AG04450 (cell line): ENCODE measurements around a stretch of chr16.

DNA sequence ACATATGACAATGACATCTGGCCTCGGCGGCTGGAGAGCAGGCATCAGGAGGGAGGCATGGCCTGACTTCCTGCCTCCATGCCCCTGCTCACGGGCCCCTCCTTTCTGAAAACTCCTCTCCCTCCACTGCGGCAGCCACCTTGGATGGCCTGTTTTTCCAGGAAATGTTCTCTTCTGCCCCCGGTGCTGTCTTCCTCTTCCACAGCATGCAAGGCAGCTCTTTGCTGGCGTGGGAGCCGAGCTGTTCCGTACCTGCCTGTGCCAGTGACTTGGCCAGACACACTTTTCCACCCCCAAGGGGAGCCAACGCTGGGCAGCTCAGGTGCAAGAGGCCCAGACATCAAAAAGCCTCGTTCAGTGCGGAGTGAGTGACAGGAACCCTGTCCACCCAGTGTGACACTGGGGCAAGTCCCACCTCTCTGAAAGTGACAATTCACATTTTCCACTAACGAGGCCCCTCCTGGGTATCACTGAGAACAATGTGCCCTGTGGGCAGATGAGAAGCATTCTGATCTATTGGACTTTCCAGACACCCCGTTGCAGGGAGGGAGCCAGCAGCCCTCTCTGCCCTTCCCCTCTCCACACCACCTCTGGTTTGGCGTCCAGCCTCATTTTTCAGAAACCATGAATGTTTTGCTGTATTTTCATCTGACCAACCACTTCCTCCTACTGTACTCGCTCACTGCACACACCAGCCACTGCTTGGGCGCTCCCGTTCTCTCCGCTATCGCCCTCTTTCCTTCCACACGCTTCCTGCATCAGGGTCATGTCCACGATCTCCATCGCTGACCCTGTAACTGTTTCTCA is 31.1 kb downstream of the NSMCE1 start:
- CAGE, long polyA plus RNA, result no peak
- RRBS, result no CpG with 5 or more reads among the region's 22 CpGs

DNA sequence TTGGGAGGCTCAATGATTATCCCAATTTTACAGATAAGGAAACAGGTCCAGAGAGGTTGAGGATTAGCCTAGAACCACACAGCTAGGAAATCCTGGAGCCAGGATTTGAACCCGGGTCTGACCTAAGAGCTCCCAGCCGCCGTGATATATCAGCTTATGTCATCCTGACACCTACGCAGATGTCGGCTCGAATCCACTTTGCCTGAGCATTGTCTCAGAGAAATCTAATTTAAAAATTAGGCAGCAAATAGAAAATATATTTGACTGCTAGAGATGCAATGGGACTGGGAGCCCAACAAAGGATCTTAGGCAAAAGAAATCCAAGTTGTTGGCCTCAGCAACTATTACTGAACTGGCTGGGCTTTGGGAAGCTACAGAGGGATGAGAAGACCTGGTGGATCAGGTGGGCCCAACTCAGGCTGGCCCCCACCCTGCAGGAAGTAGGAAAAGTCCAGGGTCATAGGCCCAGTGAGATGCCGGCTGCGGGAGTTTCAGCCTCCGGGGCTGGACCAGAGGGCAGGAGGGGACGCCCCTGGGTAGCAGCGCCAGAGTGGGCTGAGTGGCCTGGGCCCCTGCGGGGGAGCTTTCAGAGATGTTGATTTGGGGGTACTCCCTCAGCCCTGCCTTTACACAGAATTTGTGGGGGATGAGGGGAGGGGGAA is 35.1 kb upstream of the IL21R start:
- CAGE, long polyA plus RNA, result no peak
- RRBS, result no CpG with 5 or more reads among the region's 12 CpGs

DNA sequence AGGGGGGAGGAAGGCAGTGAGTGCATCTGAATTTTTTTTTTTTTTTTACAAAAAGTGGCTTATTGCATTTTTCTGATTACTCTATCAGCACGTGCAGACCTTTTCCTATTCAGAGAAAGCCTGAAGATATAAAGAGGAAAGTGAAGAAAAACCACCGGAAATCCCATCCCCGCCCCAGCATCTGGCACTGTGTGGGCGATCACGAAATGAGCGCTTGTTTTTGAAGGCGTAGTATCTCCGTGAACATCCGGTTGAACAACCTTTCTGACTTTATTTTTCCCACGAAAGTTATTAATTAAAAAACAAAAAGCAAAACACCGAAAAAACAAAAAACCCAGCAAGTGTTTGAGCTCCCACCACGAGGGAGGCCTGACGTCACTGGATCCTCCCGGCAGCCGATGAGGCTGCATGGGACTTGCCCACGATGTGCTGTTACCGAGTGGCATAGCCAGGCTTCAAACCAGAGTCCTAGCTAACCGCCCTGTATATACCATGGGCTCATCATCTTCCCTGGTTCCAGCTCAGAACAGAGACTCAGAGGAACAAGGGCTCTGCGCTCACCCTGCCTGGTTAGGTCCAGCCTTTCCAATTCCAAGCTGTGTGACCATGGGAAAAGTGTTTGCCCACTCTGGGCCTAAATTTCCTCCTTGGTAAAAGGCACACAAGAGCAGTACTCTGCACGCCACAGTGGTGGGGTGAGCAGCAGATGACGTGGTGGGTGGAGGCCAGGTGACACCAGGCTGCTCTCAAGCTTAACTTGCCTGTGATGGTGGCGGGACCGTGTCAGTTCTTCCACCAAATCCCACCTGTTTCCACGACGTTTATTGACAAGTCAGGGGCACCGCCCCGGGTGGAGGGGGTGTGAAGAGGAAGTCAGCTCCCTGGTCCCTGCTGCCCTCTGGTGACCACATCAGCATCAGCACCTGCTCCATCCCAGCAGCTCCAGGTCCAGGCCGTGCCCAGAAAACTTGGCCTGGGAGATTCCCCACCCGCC is 34.3 kb upstream of the IL21R start:
- CAGE, long polyA plus RNA, result no peak
- RRBS, result 87% methylated on average over 5 of the region's 29 CpGs

- CAGE, long polyA plus RNA, result no peak
- RRBS, result no CpG with 5 or more reads among the region's 17 CpGs
Observed at GRCh38 chr16:27405956-27407054, 4.3 kb downstream of the IL21R start.

DNA sequence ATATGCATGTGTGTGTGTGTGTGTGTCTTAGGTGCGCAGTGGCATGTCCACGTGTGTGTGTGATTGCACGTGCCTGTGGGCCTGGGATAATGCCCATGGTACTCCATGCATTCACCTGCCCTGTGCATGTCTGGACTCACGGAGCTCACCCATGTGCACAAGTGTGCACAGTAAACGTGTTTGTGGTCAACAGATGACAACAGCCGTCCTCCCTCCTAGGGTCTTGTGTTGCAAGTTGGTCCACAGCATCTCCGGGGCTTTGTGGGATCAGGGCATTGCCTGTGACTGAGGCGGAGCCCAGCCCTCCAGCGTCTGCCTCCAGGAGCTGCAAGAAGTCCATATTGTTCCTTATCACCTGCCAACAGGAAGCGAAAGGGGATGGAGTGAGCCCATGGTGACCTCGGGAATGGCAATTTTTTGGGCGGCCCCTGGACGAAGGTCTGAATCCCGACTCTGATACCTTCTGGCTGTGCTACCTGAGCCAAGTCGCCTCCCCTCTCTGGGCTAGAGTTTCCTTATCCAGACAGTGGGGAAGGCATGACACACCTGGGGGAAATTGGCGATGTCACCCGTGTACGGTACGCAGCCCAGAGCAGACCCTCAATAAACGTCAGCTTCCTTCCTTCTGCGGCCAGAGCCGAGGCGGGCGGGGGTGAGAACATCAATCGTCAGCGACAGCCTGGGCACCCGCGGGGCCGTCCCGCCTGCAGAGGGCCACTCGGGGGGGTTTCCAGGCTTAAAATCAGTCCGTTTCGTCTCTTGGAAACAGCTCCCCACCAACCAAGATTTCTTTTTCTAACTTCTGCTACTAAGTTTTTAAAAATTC is 47.7 kb downstream of the IL21R start:
- CAGE, long polyA plus RNA, result no peak
- RRBS, result no CpG with 5 or more reads among the region's 33 CpGs

GRCh38 chr16:27550252-27550986 is 475 bp downstream of the KATNIP start:
- CAGE, long polyA plus RNA, result no peak
- RRBS, result no CpG with 5 or more reads among the region's 15 CpGs

GRCh38 chr16:27894158-27894419 is 169.4 kb downstream of the GSG1L start:
- CAGE, long polyA plus RNA, result no peak
- RRBS, result no CpG with 5 or more reads among the region's 3 CpGs

DNA sequence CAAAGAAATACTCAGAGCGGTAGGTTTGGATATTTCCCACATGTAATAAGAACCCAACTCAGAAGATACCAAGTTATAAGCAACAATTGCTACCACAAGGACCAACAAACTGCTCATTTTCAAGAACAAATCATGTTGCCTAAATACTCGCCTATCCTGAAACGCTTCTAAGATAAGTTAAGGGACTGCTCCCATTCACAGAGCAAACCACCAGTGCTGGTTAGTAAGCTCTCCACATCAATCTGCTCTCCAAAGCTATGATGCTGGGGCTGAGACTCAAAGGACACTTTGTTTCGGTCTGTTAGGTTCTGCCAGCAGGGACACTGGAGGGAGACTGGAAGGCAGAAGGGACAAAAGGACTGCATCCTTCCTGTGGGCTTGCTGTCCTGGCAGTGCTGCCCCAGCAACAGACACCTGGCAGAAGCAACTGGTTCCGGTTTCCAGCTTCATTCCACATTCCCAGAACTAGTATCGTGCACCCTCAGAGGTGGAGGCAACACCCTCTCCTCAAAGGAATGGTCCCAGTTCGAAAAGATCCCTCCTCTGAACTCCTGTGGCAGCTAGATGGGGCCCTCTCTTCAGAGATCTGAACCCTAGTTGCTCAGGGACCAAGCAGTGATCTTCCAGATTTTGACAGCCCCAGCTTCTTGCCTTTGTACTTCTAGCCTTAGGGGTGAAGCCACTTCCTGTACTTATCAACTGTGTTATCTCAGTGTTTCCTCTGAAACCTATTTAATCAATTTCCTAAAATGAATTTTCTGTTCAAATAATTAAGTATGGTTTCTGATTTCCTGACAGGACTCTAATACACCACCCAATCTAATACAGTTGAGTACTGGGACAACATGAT is 73.4 kb upstream of the GSG1L start:
- CAGE, long polyA plus RNA, result no peak
- RRBS, result no CpG with 5 or more reads among the region's 7 CpGs

DNA sequence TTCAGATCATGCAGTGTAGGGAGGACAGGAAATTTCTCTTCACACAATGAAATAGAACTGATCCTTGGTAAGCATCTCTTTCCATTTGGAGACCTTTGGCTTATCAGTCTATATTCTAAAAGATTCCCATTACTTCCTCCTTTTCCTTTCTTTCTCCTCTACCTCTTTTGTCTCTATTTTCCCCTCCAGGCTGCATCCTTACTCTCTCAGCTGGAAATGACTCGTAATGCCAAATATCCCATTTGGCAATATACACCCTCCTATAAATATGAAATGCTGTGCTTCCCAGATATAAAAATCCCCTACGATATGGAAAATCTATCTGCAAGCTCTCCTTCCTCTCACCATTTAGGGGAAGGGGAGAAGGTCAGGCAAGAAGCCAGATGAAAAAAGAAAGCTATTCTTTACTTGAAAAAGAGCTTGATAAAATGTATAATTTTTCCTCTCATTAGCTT is 40.0 kb downstream of the XPO6 start:
- CAGE, long polyA plus RNA, result no peak
- RRBS, result no CpG with 5 or more reads among the region's 2 CpGs

GRCh38 chr16:28192768-28193473 is 18.8 kb downstream of the XPO6 start:
- CAGE, long polyA plus RNA, result no peak
- RRBS, result no CpG with 5 or more reads among the region's 10 CpGs

- CAGE, long polyA plus RNA, result no peak
- RRBS, result no CpG with 5 or more reads among the region's 12 CpGs
Observed at GRCh38 chr16:28311993-28312278, 19.6 kb downstream of the SBK1 start.

DNA sequence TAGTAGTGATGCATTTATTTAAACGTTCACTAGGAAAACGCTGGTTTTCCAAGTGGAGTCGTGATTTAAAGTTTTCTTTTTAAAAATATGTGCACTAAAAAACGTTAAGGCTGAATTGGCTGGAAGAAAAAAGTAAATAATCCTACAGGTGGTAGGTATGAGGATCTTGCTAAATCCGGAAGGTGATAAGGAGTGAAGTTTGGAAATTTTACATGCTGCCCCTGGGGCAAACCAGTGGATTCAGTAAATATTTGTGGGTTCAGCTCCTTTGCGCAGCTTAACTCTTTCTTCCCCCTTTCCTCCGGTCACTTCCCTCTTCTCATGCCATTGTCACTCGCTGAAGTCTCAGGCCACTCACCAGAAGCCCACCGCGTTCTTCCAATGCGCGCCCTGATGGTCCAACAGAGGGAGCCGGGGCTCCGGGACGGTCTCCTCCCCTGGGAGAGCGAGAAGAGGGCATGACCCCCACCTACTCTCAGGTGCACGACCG is 705 bp downstream of the CLN3 start:
- CAGE, long polyA plus RNA, result no peak
- RRBS, result 4% methylated on average over 11 of the region's 18 CpGs

DNA sequence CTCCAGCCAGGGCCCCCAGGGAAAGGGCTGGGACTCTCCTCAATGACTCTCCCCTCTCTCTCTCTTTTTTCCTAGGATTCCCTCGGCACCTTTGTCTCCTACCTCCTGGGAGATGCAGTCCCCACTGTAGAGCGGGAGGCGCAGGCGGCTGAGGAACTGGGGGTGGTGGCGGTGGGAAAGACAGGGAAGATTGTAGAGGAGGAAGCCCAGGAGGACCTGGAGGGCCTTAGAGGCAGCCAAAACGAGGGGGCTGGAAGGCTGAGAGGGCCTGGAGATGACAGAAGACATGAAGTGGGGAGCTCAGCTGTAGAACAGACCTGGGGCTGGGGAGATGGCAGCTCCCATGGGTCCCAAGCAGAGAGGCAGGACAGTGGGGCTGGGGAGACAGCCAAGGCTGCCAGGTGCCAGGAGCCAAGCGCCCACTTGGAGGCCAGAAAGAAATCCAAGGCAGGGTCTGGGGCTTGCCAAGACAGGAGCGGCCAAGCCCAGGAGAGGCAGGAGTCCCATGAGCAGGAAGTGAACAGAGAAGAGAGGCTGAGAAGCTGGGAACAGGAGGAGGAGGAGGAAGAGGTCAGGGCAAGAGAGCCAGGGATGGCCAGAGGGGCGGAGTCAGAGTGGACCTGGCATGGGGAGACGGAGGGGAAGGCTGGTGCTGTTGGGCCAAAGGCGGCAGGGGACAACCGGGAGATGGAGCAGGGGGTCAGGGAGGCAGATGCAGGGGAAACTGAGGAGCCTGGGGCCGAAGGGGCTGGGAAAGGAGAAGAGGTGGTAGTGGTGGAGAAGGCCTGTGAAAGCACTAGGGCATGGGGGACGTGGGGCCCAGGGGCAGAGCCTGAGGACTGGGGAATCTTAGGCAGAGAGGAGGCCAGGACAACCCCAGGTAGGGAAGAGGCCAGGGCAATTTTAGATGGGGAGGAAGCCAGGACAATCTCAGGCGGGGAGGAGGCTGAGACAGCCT is 860 bp downstream of the APOBR start:
- CAGE, long polyA plus RNA, result no peak
- RRBS, result no CpG with 5 or more reads among the region's 15 CpGs

DNA sequence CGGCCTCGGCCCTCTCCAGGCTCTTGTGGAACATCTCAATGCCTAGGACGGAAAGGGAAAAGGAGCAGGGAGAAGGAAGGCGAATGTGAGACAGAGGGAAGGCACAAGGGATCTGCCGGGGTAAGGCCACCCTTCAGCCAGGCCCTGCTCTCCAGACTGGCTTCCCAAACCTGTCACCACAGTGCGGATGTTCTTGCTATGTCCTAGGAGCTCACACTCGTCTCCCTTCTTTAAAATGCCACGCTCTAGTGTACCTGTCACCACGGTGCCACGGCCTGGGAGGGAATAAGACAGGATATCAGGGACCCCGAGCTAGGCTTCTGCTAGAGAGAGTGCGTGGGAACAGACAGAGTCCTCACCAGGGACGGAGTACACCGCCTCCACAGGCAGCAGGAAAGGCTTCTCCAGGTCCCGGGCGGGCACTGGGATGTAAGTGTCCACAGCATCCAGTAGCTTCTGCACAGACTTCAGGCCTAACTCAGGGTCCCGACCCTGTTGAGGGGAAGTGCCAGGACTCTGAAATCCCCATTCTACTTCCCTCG is 2.0 kb downstream of the TUFM start:
- CAGE, long polyA plus RNA, result no peak
- RRBS, result no CpG with 5 or more reads among the region's 18 CpGs

DNA sequence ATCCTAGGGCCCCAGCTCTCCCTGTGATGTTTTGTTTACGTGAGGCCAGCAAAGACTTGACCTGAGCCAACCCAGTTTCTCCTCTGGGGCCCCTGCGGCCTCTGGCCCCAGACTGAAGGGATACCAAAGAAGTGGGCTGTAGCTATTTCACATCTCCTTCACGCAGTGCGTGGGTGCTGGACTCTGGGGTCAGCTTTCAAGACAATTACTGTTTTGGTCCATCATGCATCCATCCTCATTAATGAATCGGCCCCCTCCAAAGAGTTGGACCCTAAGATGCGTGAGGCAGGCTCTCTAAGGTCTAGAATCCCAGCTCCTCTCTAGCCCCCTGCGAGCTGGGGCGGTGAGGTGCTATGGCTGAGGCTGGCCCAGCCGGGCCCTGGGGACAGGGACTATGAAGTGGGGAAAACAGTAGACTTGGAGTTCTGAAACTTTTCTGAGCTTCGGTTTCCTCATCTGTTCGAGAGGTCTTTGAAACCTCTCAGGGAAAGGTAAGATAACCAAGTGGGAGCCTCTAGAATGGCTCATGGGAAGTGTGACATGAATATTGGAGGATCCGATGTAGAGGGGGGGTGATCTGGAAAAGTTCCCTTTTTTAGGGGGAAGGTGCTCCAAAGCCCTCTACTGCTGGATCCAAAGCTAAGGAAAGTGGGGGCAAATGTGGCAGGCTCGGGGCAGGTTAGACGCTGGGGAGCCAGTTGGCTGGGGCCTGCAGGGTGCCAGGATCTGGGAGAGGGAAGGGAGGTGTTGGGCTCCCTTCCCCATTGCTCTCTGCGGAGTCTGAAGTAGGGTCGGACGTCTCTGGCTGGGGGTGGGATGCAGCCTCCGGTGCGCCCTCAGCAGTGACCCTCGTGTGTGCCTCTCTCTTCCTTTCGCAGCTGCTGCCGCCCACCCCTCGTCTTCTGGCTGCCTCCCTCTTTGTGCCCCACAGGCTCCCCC is 1.8 kb downstream of the SH2B1 start:
- CAGE, long polyA plus RNA, result no peak
- RRBS, result no CpG with 5 or more reads among the region's 23 CpGs

DNA sequence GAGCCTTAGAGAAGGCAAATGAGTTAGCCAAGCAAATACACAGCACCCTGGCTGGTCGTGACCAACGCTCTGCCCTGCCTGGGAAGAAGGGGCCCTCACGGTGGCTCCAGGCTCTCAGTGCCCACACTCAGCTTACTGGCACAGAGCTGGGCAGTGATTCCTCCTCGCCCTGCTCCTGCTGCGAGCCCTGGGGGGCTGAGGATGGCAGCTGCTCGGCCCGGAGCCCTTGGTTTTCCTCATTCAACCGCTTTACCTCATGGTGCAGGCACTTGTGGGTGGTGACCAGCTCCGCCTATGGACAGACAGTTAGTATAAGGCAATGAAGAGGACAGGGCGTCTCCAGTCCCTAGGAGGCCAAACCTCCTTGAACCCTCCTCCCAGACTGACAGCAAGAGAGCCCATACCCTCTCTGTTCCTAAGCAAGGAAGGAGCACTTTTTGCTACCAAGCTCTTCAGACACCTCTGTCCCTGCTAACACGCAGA is 16.5 kb downstream of the RABEP2 start:
- CAGE, long polyA plus RNA, result no peak
- RRBS, result no CpG with 5 or more reads among the region's 11 CpGs

GRCh38 chr16:28910851-28911360 is 14.1 kb downstream of the RABEP2 start:
- CAGE, long polyA plus RNA, result no peak
- RRBS, result no CpG with 5 or more reads among the region's 17 CpGs

DNA sequence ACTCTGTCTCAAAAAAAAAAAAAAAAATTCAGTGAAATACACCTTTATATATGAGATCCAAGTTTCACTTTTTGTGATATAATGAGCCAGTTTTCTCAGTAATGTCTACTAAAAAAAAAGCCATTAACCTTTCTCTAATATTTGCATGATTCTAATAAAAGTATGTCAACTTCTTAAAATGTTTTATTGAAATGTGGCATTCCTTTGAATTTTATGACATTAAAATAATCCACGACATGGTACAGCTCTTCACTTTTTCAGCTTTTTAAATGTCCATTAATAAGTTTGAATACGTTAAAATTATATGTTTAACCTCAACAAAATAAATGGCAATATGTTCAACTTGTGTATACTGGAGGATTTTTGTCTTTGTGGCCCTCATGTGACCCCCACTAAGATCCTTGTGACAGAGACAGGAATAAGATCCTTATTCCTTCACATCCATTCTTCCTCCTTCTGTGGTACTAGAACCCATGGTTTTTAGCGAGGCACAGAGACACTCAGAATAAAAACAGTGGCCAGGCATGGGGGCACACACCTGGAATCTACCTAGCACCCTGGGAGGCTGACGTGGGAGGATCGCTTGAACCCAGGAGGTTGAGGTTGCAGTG is 7.7 kb upstream of the SPNS1 start:
- CAGE, long polyA plus RNA, result no peak
- RRBS, result no CpG with 5 or more reads among the region's 5 CpGs

- CAGE, long polyA plus RNA, result no peak
- RRBS, result no CpG with 5 or more reads among the region's 10 CpGs
Observed at GRCh38 chr16:29007803-29008606, 23.2 kb downstream of the LAT start.

DNA sequence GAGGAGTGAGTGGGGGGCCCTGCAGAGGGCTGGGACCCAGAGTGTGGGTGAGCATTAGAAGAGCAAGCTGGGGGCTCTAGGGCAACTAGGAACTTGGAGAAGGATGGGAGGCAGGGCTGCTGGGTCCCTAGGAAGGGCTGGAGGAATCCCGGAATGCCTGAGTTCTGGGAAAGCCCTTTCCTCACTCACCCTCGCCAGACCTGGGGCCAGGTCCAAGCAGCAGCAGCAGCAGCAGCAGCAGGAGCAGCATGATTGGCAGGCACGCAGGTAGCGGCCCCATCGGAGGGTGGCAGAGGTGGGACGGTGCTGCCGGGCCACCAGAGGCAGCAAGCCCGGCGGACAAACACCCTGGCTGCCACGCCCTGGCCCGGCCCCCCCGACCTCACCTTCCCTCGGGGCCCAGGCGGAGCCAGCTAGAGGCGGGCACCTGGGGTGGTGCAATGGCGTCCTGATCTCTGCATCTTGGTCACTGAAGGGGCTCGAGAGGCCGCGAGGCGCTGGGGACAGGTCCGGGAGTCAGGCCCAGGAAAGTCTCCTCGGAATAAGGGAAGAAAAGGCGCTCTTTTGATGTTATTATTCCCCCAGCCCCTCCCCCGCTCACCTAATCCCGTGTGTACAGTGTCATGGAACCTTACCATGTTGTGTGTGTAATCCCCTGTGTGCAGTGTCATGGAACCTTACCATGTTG is 122.5 kb downstream of the LAT start:
- CAGE, long polyA plus RNA, result no peak
- RRBS, result no CpG with 5 or more reads among the region's 25 CpGs